Osteocyte (in vitro differentiated cells): ENCODE data around the genes CYP2S1, DMAC2, CEACAM6 and ARHGEF1.

GRCh38 chr19:41192691-41193701 is at the start of gene CYP2S1:
Gene CYP2S1 (plus strand): TSS chr19:41193219.
- PRO-cap = no peak

DNA sequence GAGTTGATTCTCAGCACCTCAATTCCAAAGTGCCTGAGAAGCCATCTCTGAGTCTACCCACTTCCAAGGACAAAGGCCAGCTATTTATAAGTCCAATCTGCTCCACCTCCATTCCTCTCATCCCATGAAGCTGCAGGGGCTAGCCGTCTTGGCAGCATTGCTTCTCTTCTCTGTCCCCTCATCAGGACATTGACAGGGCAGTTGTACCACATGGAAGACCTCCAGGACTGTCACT is 11.4 kb upstream of the CCDC97 start:
- PRO-cap = no peak

GRCh38 chr19:41307965-41309145 is 1.6 kb upstream of the CCDC97 start:
- PRO-cap = no peak

- PRO-cap = no peak
These were observed 7.0 kb downstream of the CCDC97 start for GRCh38 chr19:41316594-41317693.

- PRO-cap = no peak
These were observed 8.5 kb downstream of the CCDC97 start for GRCh38 chr19:41318252-41319062.

DNA sequence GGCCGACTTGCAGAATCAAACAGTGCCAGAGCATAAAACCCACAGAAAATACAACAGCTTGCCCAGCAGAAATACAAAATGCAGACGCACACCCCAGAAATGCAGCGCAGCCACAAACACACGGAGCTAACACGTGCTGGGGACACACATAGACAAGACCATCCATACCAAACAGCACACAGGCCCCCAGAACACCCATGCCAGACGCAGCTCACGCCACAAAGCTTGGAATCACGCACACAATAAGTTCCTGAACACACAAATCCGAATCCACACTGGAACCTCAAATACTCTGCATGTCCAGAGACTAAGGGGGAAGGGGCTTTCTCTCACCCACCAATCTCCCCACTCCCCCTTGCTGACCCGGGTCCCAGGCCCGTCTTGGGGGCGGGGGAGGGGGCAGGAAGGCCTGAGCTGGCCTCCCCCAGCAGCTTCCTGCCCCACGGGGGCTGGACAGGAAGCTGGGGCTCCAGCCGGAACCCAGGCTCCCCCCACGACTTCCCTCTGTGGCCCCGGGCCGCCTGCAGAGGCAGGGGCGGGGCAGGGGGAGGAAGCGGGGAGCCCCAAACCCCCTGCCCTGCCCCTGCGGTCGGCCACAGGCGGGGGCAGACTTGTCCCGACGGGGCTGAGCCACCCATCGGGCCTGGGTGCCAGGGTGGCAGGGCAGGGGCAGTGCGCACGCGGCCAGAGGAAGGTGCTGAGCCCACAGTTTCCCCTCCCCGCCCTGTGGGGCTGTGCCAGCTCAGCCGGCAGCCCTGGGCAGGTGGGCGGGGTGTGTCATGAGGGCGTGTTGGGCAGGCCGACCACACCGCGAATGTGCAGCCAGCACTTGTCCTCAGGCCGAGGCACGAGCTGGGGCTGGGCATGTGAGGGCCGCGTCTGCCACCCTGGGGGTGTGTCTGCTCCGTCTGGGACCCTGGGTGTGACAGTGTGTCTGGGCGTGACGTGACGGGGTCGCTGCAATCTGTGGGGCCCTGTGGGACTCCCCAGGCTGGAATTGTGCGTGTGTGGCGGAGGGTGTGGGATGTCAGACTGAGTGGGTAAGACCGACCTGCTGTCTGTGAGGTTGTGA is 17.5 kb downstream of the CCDC97 start:
- PRO-cap = no peak

DNA sequence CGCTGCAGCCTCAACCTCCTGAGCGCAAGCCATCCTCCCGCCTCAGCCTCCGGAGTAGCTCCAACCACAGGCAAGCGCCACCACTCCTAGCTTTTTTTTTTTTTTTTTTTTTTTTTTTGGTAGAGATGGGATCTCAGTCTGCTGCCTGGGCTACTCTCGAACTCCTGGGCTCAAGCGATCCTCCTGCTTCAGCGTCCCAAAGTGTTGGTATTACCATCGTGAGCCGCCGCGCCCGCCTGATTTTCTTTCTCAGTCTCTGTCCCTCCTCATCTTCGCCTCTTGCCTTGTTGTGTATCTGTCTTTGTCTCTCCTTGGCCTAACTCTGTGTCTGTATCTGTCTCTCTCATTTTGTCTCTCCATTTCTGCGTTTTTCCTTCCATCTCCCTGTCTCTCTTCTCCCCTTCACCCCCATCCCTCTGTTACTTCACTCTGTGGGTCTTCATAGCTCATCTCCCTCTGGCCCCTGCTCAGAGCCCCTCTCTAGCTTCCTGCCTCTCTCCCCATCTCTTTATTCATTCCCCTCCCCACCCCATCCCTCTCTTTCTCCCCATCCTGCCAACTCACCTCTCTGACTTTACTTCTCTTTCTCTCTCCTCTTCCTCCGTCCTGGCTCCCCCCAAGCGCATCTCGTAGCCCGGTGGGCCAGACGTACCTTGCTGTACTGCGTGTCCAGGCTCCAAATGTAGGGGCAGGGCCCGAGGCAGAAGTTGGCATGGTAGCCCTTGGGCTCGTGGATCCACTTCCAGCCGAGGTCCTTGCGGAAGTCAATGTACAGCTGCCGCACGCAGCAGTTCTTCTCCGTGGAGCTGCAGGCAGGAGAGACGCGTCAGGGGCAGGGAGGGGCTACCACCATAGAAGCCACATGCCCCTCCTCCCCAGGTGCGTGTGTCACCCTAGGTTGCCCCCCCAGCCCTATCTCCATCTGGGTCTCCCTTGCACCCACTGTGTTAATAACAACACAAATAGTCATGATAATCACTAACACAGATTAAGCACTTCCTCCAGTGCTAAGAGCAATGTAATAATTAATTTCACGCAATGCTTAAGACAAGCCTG is 21.8 kb downstream of the CCDC97 start:
- PRO-cap = no peak

GRCh38 chr19:41338609-41339088 is 15.1 kb downstream of the TGFB1 start:
- PRO-cap = no peak

GRCh38 chr19:41344403-41345224 is 9.1 kb downstream of the TGFB1 start:
- PRO-cap = no peak

DNA sequence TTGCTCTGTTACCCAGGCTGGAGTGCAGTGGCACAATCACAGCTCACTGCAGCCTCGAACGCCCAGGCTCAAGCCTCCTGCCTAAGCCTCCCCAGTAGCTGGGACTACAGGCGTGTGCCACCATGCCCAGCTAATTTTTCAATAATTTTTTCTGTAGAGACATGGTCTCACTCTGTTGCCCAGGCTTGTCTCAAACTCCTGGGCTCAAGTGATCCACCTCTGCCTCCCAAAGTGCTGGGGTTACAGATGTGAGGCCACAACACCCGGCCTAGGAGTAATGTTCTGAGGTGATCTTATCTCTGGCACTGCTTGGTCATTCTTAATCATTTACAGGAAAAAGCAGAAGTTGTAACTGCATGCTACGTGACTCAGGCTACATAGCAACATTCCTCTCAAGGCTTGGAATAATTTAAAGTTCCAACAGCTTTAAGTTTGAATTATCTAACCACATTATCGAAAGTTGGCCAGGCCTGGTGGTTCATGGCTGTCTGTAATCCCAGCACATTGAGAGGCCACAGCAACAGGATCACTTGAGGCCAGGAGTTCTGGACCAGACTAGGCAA is 3.8 kb upstream of the B9D2 start:
- PRO-cap = no peak

- PRO-cap = no peak
These were observed 12.8 kb downstream of the B3GNT8 start for GRCh38 chr19:41414363-41414747.

- PRO-cap = no peak
These were observed 4.5 kb upstream of the B3GNT8 start for GRCh38 chr19:41431358-41432452.

- PRO-cap = bidirectional peak, plus-strand start at chr19:41439656, minus-strand start at chr19:41439537; unidirectional peak, minus-strand start at chr19:41439910
These were observed at the start of gene DMAC2 for GRCh38 chr19:41439433-41440292. Gene DMAC2 (minus strand): TSS chr19:41439912.

- PRO-cap = no peak
These were observed 13.6 kb downstream of the ERICH4 start for GRCh38 chr19:41456526-41456952.

DNA sequence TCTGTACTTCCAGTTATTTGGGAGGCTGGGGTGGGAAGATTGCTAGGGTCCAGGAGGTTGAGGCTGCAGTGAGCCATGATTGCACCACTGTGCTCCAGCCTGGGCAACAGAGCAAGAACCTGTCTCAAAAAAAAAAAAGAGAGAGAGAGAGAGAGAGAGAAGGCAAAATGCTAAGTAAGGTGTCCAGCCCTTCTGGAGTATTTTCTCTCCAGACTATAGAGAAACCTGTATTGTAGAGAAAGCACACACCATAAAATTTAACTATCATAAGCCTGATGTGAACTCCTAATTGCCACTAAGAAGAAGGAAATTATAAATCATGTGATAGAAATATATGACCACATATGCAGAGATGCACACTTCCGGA is 10.8 kb upstream of the CEACAM6 start:
- PRO-cap = no peak

GRCh38 chr19:41744910-41745220 is 10.5 kb upstream of the CEACAM6 start:
- PRO-cap = no peak

DNA sequence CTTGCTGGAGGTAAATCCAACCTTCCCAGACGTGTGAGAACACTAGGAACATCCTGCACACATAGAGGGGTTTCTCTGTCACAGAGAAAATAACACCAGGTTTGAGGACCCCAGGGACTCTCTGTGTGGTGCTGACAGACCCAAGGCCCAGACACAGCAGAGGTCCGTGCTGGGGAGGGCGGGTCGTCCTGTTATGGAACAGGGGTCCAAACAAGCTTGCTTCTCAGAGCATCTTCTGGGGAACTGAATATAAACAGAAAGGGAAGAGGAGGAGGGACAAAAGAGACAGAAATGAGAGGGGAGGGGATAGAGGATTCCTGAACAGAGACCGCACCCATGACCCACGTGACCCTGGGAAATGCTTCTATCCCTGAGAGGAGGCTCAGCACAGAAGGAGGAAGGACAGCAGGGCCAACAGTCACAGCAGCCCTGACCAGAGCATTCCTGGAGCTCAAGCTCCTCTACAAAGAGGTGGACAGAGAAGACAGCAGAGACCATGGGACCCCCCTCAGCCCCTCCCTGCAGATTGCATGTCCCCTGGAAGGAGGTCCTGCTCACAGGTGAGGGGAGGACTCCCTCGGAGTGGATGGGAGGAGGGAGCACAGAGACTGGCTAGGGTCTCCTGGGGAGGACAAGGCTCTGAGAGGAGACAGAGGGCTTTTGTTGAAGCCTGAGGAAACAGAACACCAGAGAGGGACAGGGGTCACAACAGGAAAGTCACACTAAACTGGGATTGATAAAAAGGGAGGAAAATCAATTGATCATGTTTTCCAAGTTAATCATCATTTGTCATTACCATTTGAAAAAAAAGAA is at the start of gene CEACAM6:
TSS of gene CEACAM6 (plus strand) at position 388 of the 813 bp plus-strand sequence.
- PRO-cap = no peak

- PRO-cap = no peak
These were observed 12.5 kb downstream of the CEACAM3 start for GRCh38 chr19:41808755-41809356.

DNA sequence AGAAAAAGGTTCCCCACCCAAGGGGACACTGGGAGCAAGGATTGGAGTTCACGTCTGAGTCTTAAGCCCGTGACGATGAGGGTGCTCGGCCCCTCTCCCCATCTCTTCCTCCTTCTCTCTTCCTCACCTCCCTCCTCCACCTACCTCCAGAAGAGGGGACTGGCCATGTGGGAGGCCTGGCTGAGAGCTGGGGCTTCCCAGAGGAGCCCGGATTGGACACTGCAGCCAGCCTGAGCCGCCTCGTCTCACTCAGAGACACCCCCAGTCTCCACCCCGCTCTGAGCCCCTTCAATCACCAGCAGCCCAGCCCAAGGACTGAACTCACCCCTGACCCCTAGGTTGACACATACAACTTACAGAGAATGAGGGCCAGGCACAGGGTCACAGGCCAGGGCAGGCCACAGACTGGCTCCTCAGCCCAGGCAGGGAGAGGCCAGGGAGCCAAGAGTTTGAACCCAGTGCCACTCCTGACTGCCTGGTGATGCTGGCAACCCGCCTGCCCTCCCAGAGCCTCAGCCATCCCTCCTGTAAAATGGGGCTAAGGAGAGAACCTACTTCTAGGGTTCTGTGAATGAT is 908 bp downstream of the CD79A start:
- PRO-cap = no peak

DNA sequence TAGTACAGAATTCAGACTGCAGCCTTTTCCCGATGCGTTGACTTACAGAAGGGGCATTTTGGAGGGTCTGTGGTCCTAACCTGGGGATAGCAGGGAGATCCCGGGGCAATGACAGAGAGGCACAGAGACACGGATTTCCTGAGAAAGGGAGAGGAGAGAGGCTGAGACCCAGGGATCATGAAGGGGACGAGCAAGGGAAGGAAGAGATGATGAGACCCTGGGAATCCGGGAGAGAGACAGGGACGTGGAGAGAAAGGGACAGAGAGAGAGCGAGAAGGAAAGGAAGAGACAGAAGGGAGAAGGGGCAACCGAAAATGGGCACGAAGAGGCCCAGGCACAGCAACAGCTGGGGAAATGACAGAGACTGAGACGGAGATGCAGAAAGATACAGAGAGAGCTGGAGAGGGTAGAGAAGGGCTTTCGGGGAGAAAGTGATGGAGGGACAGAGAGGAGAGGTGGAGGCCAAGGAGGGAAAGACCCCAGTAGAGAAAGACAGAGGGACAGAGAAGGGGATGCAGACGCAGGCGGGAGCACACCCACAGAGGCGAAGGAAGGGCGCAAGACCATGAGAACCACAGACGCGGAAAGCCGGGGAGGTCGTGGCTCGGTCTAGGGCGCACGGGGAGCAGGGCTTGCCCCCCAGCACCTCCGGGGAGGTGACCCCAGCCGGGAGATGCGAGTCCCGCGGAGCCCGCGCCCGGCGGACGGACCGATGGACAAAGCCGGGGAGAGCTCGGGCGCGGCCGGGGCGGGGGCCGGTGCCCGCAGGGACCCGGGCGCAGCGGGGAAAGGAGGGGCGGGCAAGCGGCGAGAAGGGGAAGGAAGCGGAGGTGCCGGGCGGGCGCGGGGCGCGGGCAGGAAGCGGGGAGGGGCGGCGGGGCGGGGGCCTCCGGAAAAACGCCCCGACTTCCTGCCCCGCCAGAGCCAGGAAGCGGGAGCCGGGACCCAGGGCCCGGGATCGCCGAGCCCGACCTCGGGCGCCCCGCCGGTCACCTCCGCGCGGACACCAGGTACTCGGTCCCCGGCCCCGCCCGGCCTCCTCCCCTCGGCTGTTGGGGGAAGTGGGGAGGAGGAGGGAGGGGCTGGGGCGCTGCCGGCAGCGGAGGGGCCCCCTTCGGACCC is at the start of gene ARHGEF1:
TSS of gene ARHGEF1 (plus strand) at position 905 of the 1,122 bp plus-strand sequence.
- PRO-cap = bidirectional peak, plus-strand start at position 799 of the sequence, minus-strand start at position 718 of the sequence; bidirectional peak, plus-strand start at position 921 of the sequence, minus-strand start at position 832 of the sequence